Cardiac atrium fibroblast (primary cell): Measurements from ENCODE around the genes C6orf15, CDSN, NFKBIL1 and TNF.

DNA sequence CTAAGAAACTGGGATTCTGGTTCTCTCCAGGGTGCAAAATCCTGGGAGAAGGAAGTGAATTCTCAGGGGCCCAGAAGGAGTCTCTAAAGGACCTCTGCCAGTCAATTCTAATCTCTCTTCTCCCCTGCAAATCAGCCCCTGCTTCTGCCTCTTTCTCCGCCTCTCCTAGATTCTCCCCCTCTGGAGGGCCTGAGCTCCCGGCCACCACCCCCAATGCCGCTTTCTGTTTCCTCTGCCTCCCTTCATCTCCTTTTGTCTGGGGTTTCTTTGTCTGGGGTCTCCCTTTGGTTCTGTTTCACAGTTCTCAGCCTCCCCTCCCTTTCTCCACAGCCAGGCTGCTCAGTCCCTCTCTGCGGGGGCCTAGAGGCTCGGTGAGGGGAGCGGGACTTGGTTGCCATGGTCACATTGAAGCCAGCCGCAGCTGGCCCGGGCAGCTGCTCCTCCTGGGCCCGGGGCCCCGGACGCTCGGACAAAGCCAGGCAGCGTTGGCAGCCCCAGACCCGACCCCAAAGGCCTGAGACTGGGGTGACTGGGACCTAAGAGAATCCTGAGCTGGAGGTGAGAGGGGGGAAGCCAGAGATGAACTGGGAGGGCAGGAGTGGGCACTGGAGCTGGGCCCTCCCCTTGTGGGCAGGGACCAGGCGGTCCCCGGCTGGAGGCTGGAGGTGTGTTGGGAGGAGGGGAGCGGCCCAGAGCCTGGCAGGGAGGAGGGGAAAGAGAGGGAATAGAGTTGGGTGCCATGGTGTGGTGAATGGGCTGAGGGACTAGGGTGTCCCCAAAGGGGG lies 3.6 kb upstream of the DDR1 start:
- RAMPAGE, long total RNA: no peak

GRCh38 chr6:31021407-31022142 lies 11.3 kb downstream of the MUC22 start:
- RAMPAGE, long total RNA: no peak

GRCh38 chr6:31053224-31053587 lies 42.9 kb downstream of the MUC22 start:
- RAMPAGE, long total RNA: no peak

- RAMPAGE, long total RNA: no peak
These were observed 39.7 kb downstream of the C6orf15 start for GRCh38 chr6:31072652-31073043.

GRCh38 chr6:31112407-31112931 lies at the start of gene C6orf15:
TSS of gene C6orf15 (minus strand) at chr6:31112575.
- RAMPAGE, long total RNA: no peak

DNA sequence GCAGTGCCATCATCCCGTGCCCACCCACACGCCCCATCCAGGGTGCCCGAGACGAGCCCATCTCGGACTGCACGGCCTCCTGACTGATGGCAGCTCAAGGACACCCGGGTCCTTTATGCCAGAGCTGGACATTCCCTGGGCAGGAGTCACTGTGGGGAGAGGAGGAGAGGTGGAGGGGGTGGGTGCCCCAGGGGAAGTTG lies at the start of gene CDSN:
Gene CDSN, minus strand, starts transcription at position 88 of the 200 bp plus-strand sequence.
- RAMPAGE, long total RNA: no peak

- RAMPAGE, long total RNA: no peak
These were observed 35.3 kb upstream of the POU5F1 start for GRCh38 chr6:31205657-31206286.

- RAMPAGE, long total RNA: no peak
These were observed 6.7 kb downstream of the HLA-C start for GRCh38 chr6:31265216-31265487.

DNA sequence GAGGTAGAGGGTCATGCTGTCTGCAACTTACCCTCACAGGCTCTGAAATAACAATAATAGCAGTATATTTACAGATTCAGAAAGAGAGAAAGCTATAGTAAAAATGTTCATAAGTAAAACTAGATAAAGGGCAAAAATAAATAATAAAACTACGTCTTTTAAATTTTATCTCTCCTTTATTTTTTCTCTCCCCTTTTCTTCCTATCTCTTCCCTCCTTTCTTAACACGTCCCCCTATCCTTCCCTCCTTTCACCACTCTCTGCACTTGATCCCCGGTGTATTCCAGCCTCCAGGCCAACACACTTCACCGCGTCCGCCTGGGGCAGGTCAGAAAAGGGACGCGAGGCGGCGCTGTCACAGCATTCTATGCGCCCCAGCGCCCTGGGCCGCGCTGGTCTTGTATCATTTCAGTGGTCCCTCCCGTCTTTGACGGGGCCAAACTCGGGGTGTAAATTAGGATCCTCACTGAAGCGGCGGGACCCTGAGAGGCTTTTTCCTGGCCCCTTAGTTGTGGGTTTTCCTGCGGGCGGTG lies 4.3 kb upstream of the MICB start:
- RAMPAGE, long total RNA: no peak

DNA sequence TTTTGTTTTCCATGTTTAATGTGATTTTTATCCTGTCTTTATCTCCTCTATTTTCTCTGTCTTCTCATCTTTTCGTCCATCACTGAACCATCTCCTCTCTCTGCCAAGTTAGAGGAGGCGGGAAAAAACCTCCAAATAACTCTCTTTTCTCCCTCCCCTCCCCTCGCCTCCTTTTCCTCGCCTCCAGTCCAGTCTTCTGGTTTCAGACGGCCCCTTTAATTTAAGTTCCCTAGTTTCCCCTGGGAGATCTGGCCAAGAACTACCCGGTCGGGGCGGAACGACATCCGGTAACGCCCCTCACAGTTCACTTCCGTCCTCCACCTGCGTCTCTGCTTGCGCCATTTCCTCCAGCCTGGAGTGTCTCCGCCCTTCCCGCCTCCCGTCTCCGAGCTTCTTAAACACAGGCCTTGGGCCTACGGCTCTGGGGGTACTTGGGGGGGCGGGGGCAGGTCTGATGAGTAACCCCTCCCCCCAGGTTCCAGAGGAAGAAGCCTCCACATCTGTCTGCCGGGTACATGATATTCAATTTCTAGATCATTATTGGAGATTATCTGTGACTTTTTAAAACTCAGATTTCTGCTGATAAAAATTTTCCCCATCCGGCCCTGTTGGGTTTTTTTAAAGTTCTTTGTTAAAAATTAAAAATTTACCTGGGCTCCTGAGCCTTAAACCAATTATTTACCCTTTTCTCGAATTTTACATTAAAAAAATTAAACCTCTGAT lies at the start of gene NFKBIL1:
Gene NFKBIL1, plus strand, starts transcription at position 368 of the 723 bp plus-strand sequence.
- RAMPAGE, long total RNA: no peak

DNA sequence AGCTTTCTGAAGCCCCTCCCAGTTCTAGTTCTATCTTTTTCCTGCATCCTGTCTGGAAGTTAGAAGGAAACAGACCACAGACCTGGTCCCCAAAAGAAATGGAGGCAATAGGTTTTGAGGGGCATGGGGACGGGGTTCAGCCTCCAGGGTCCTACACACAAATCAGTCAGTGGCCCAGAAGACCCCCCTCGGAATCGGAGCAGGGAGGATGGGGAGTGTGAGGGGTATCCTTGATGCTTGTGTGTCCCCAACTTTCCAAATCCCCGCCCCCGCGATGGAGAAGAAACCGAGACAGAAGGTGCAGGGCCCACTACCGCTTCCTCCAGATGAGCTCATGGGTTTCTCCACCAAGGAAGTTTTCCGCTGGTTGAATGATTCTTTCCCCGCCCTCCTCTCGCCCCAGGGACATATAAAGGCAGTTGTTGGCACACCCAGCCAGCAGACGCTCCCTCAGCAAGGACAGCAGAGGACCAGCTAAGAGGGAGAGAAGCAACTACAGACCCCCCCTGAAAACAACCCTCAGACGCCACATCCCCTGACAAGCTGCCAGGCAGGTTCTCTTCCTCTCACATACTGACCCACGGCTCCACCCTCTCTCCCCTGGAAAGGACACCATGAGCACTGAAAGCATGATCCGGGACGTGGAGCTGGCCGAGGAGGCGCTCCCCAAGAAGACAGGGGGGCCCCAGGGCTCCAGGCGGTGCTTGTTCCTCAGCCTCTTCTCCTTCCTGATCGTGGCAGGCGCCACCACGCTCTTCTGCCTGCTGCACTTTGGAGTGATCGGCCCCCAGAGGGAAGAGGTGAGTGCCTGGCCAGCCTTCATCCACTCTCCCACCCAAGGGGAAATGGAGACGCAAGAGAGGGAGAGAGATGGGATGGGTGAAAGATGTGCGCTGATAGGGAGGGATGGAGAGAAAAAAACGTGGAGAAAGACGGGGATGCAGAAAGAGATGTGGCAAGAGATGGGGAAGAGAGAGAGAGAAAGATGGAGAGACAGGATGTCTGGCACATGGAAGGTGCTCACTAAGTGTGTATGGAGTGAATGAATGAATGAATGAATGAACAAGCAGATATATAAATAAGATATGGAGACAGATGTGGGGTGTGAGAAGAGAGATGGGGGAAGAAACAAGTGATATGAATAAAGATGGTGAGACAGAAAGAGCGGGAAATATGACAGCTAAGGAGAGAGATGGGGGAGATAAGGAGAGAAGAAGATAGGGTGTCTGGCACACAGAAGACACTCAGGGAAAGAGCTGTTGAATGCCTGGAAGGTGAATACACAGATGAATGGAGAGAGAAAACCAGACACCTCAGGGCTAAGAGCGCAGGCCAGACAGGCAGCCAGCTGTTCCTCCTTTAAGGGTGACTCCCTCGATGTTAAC lies at the start of gene TNF:
Gene TNF, plus strand, starts transcription at position 438 of the 1,385 bp plus-strand sequence.
- RAMPAGE, long total RNA: no peak

DNA sequence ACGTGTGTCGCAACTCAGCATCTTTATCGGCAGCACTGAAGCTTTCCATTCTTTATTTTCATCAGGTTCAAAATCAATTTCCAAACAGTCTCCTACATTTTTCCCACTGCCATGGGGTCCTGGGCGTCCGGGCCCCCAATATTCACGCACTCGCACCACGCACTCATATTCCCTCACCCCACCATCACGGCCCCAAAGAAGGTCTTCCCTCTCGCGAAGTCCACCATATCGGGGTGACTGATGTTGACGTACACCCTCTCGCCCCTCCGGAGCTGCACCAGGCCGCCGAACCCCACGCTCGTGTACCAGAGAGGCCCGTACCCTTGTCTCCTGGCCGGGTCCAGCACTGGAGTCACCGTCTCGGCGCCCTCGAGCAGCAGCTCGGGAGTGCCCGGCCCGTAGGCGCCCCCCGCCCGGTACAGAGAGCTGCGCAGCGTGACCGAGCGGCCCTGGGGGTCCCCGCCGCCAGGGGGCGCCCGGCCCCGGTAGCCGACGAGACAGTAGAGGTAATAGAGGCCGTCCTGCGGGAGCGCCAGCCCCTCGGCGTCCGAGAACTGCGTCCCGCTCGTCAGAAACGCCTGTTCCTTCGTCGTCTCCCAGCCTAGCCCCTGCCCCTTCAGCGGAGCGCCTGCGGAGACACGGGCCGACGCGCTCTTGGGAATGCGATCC lies 1.6 kb downstream of the LTB start:
- RAMPAGE, long total RNA: no peak

- RAMPAGE, long total RNA: no peak
These were observed 896 bp downstream of the LTB start for GRCh38 chr6:31581205-31581850.

- RAMPAGE, long total RNA: no peak
These were observed 12.7 kb downstream of the PRRC2A start for GRCh38 chr6:31633214-31633572.

DNA sequence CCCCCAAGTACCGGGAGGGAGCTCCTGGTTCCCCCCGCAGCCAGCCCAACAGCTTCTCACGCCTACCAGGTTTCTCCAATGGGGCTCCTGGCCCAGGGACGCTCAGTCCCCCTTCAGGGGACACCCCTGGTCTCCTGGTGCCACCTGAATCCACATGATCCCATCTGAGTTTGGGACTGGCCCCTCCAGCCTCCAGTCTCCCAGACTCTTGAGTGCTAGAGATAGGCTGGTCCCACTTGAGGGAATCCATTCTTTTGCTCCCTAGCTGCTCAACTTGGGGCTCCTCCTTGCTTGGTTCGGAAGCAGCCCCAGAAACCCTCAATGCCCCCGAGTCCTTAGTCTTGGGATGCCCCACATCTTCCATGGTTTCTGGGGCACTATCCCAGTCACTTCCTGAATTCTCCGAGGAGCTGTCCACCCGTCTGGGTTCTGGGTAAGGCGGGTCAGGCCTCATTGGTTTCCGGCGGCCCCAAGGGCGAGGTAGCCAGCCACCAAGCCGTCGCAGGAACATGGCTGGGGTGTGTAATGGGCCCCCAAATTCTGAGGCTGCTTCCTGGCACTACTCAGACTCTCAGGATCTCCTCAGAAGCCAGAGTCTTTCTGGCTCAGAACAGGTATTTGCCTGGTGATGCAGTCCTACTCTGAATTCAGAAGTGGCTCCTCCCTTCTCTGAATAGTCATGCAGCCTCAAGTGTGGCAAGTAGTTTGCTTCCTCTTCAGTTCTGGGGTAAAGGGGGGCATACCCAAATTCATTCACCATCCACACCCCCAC lies 955 bp downstream of the C6orf47 start:
- RAMPAGE, long total RNA: no peak

GRCh38 chr6:31703515-31703739 lies 303 bp upstream of the ABHD16A start:
- RAMPAGE, long total RNA: no peak

GRCh38 chr6:31718250-31718715 lies 3.1 kb downstream of the LY6G6D start:
- RAMPAGE, long total RNA: no peak

DNA sequence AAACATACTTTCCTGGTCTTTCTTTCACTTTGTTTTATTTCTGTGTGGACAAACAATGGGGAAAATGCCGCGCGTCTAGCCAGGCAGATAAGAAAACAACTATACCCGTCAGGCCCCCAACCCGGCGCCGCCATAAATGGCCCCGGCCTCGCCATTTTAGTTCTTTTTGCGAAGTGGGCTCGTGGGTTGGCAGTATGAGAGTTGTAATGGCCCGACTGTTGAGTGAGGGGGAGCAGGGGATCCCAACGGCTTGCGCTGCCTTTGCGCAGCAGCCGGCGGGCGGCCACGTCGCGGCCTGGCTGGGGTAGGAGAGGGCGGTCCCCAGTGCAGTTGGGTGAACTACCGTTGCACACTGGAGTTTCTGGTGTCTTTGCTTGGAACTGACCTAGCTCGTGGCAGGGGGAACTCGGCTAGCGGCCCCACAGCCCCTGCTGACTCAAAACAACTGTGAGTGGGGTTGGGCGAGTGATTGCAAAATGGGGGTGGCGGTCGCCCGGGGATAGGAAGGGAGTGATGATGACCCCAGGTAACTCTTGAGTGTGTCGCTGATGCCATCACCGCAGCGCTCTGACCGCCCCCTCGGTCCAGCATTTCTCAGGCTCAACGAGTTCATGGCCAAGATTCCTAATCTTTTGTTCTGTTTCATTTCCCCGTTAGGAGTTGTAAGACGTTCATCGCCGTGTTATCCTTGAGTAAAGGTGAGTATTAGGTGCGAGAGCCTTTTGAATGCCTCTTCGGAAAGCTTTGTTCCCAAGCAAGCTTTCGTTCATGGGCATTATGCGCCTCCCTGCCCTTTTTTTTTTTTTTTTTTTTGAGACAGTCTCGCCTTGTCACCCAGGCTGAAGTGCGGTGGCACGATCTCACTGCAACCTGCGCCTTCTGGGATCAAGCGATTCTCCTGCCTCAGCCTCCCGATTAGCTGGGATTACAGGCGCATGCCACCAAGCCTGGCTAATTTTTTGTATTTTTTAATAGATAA lies 7.5 kb downstream of the HSPA1B start:
- RAMPAGE, long total RNA: no peak

DNA sequence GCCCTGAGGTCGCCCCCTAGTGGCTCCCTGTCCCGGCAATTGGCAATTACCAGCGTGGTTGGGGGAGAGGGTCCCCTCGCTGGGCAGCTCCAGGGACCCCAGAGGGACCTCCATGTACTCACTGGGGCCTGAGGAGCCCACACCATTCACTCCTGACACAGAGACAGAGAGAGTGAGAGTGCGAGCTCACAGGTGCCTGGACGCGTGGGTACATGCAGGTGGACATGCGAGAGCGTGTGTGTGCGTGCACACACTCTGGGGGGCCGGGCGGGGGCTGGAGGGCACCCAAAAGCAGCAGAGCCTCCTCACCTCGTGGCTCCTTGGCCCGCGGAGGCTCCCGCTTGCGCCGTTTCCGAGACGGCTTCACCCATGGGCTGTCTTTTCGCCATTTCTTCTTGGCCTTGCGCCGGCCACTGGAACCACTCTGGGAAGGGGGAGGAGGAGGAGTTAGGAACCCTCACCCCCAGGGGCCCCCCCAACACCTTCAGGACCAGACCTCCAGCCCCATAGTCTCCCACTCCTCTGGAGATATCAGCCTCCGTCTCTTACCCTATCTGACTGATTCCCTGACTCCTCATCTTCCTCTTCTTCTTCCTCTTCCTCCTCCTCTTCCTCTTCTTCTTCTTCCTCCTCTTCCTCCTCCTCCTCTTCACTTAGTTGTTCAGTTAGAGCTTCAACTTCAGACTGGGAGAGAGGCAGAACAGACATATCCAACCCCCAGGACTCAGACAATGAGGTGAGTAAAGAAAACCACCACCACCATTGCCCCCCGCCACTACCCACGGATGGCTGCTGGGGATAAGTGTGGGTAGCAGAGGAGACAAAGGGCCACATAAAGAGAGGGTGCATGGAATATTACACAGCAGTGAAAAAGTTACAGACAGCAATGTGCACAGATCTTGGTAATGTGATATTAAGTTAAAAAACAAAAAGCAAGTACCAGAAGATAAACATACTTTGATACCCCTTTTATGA lies 8.3 kb downstream of the EHMT2 start:
- RAMPAGE, long total RNA: no peak

DNA sequence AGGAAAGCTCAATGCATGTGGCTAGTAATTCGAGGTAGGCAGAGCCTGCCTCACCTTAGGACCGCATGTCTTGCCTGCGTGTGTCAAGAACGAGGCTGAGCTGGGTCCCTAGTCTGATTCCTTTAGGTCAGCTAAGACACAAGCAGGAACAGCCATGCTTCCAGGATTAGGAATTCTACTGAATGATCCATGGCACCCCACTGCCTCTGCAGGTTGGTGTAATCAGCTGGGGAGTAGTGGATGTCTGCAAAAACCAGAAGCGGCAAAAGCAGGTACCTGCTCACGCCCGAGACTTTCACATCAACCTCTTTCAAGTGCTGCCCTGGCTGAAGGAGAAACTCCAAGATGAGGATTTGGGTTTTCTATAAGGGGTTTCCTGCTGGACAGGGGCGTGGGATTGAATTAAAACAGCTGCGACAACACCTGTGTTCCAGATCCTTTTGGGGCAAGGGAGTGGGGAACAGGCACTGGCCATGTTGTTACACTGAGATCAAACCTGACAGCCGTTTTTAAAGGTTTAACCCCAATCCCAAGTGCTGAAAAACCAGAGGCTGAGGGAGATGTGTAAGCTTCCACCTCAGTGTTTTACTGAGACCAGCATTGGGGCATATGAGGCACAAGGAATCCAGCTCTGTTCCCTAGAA lies 5.9 kb downstream of the CFB start:
- RAMPAGE, long total RNA: no peak